ENCODE data around the genes ATOH1, SMARCAD1, STPG2, ADH6 and C4orf17.

- RRBS = 7% methylated on average over 14 of the region's 72 CpGs
These were observed at the start of gene ATOH1 for GRCh38 chr4:93828306-93829258. ATOH1 (plus strand) TSS chr4:93828753.

DNA sequence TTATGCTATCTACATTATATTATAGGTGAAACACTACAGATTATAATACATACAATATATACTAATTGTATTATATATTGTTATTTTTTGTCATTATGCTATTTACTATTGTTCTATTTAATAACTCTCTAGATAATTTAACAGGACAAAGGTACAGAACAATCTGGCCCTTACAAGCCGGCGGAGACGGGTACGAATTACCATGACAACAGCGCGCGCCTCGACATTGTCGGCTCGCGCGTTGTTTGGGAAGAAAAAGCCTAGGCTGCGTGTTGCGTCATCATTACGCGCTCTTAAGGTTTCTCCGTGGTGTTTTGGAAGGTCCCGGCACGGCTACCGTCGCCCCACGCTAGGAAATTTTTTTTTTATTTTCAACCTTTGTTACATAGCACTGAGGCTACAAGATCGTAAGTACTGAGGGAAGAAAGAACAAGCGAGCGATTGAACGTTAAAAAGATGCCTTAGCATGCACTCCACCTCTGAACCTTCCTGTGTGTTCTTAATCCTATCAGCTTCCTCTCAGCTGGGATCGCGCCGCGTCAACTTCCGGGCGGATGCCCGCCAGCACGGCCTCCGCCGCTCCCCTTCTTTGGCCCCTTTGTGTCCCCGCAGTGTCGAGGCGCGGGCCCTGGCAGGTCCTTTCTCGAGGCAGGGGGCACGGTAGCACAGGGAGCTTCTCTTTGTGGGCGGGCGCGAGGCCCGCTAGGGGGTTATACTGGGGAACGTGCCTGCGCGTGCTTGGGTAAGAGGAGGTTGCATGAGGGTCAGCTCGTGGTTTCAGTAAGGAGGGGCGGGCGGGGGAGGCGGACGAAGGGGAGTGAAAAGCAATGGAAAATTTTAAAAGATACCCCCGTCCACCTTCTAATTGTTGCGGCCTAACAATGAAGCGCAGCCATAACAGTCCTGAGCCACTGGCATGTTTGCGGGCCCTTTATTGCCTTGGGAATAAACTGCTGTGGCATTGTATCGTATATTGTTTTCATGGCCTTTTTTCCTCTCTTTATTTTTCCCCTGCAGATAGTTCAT lies at the start of gene SMARCAD1:
Gene SMARCAD1, plus strand, starts transcription at position 537 of the 1,026 bp plus-strand sequence.
- RRBS = no CpG with 5 or more reads among the region's 59 CpGs

DNA sequence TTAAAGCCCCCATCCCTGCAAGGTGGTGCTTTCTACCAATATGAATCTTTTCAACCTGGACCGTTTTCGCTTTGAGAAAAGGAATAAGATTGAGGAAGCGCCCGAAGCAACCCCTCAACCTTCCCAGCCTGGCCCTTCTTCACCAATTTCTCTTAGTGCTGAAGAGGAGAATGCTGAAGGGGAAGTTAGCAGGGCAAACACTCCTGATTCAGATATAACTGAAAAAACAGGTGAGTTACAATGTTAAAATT lies 615 bp downstream of the SMARCAD1 start:
- RRBS = no CpG with 5 or more reads among the region's 4 CpGs

- RRBS = no CpG with 5 or more reads among the region's 3 CpGs
These were observed 3.4 kb downstream of the PDLIM5 start for GRCh38 chr4:94455128-94455582.

GRCh38 chr4:94480336-94481219 lies 28.8 kb downstream of the PDLIM5 start:
- RRBS = no CpG with 5 or more reads among the region's 3 CpGs

GRCh38 chr4:94535809-94536299 lies 84.1 kb downstream of the PDLIM5 start:
- RRBS = no CpG with 5 or more reads among the region's 3 CpGs

DNA sequence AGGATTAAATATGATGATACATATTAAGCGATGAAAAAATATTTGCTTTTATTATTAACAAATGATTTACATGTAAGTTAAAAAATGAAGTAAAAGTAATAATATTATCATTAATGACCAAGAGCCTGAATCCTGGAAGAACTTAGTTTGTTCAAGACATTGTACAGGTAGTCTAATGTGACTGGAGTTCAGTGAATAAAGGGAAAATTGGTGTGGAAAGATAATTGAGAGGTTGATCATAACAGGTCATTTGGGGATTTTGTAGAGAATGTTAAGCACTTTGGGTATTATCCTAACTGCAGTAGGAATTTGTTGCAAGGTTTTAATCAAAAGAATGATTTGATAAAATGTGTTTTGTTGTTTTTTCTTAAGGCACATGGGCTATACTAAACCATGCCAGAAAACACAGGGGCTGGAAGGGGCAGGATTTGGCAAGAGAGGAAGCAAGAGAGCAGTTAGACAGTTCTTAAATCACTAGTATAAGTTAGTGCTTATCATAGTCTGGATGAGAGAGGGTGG lies 151.2 kb downstream of the PDLIM5 start:
- RRBS = no CpG with 5 or more reads among the region's 1 CpG

- RRBS = no CpG with 5 or more reads among the region's 4 CpGs
These were observed 90.0 kb upstream of the BMPR1B start for GRCh38 chr4:94667502-94668358.

GRCh38 chr4:94669321-94669544 lies 88.5 kb upstream of the BMPR1B start:
- RRBS = no CpG with 5 or more reads among the region's 3 CpGs

DNA sequence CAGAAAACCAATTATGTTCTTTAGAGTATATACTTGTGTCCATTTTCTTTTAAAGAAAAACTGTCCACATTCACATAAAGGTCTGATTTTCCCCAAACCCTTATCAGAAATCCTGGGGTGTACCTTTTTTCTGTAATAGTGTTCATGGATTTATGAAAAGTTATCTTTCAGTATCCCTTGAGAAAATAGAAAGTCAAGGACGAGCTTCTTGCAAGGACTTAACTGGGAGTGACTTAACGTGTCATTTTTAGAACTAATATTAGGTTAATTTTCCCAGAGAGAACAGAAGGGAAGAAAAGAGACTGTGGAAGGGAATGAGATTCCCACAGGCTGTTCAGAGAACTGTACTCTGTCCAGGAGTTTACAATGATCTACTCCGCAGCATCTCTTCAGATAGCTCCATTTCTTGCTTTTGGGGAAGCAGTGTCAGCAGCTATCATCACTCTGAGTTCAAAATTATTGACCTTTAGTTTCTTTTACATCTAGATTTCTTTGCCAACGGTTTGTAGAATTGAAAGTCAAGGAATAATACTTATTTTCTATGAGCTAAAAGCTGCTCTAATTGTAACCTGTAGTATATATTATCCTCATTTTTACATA lies 5.1 kb downstream of the UNC5C start:
- RRBS = no CpG with 5 or more reads among the region's 4 CpGs

- RRBS = 0% methylated on average over 5 of the region's 47 CpGs
These were observed at the start of gene STPG2 for GRCh38 chr4:98142754-98143890. STPG2 (minus strand) TSS chr4:98143476.

- RRBS = no CpG with 5 or more reads among the region's 2 CpGs
These were observed 138.8 kb downstream of the RAP1GDS1 start for GRCh38 chr4:98399790-98400519.

GRCh38 chr4:98688771-98689307 lies 30.4 kb upstream of the TSPAN5 start:
- RRBS = no CpG with 5 or more reads among the region's 3 CpGs

- RRBS = no CpG with 5 or more reads among the region's 1 CpG
These were observed 117.7 kb downstream of the EIF4E start for GRCh38 chr4:98811149-98811625.

DNA sequence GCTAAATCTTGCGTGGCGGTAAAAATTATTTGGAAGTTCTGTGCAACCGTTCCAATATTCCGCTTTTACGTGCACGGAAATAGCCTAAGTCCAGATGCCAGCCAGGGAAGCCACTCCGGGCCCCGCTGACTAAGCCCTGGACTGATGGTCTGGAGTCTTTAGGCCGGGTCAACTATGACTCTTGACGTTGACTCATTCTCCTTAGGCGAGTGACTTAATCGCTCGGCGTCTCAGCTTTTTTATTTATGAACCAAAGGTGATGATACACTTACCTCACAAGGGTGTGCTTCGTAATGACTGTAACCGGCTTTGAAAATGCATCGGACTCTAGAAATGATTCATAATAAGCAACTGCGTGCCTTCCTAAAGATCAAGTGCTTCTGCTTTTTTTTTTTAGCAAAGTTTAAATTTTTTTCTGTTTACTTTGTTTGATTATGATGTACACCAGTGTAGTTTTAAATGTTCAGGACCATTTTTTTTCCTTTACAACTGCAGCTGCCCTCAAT lies 961 bp upstream of the EIF4E start:
- RRBS = 0% methylated on average over 2 of the region's 18 CpGs

DNA sequence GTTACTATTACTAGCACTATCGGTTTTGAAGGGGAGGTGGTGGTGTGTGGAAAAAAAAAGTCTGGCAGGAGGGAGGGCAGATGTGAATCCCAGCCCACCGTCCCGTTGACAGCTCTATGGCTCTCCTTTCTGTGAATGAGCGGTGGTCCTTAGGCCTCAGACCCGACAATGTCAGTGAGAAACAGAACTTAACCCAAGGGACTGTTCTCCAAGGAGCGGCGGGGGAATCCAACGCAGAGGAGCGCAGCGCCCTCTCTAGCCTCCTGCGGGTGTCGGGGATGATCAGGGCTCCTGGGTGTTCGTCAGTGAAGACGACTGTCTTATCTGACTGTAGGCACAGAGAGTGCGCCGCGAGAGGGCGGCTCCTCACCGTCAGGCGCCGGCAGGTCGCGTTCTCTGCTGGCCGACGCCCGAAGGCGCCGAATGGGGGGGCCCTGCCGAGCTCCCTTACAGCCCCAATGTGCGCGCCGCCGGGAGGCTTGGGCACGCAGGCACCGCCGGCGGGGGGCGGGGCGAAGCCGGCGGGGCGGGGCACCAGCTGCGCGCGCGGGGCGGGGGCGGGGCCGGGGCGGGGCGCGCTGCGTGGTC lies 418 bp upstream of the METAP1 start:
- RRBS = 0% methylated on average over 11 of the region's 53 CpGs

GRCh38 chr4:99062164-99062706 lies 26.4 kb downstream of the ADH5 start:
- RRBS = no CpG with 5 or more reads among the region's 4 CpGs

DNA sequence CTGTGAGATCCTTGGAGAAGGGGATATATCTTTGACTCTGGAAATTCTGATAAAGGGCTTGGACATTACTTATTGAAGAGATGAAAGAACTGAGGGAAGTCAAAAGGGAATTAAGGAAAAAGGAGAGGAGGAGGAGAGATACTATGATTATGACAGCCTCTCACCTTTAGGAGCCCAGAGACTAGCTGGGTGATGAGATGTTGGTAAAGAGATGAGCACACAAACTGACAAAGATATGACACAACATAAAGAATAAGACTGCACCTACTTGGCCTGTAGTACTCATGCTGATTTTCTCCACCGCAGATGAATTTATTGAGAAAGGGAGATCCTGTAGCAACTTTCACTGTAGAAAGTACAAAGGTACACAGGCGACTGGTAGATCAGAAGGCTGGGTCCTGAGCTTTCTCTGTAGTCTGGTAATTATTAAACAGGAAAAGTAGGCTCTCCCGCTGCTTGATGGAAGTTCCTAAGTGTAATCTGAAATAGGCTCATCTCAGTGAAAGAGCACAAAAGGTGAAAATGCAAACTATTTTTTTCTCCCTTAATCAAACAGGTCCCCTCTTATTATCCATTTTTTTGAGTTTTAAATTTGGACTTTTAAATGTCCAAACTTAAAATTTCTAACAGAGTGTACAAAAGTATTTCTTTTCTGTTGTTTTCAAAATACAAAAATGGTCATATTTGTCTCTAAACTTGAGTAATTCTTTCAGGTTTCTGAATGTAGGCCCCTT lies at the start of gene ADH6:
Gene ADH6, minus strand, starts transcription at position 380 of the 734 bp plus-strand sequence.
- RRBS = no CpG with 5 or more reads among the region's 3 CpGs

DNA sequence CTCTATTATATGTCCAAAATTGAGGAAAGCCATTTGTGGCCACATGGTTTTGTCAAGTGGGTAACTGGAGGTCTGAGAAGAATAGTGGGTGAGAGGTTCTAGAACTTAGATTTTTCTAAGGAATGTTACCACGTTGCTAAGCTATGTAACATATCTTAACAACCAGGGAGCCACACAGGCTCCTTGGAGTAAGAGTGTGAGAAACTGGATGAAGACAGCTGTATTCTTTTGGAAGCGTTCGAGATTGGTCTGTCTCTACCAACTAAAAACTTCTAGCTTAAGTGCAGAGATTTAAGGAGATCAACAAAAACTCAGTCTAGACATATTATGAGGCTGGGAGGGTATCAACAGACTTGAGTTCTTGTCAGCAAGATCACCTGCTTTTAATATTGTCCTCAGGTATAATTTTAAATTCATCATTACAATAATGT lies at the start of gene C4orf17:
Gene C4orf17, plus strand, starts transcription at position 148 of the 431 bp plus-strand sequence.
- RRBS = no CpG with 5 or more reads among the region's 3 CpGs

GRCh38 chr4:101040372-101040984 lies 306.8 kb downstream of the PPP3CA start:
- RRBS = no CpG with 5 or more reads among the region's 5 CpGs

All from GM19239 (cell line).